Uterus (tissue), 7 donors: ENCODE data around the gene RAVER1.

DNA sequence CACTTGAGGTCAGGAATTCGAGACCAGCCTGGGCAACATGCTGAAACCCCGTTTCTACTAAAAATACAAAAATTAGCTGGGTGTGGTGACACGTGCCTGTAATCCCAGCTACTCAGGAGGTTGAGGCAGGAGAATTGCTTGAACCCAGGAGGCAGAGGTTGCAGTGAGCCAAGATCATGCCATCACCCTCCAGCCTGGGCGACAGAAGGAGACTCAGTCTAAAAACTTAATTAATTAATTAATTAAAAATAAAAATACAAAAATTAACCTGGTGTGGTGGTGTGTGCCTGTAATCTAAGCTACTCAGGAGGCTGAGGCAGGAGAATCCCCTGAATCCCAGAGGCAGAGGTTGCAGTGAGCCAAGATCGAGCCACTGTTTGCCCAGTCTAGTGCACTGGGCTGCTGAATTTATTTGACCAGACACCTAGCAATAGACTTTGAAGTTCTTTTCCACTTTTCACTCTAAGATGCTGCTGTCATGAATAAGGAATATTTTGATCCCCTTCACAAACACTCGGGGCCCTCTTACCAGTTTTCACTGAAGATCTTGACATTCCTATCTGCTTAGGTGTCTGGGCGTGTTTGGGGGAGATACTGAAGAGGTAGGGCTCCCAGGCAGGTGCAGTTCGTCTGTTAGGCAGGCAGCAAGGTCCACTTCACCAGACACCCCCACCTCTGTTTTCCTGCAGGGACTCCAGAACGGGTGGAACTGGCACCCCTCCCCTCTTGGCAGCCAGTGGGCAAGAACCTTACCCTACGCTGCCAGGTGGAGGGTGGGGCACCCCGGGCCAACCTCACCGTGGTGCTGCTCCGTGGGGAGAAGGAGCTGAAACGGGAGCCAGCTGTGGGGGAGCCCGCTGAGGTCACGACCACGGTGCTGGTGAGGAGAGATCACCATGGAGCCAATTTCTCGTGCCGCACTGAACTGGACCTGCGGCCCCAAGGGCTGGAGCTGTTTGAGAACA is 3.7 kb upstream of the ICAM4 start:
- PRO-cap, 4 experiments = no peak in any of the 4 experiments
- RAMPAGE, long total RNA, 2 experiments = no peak in any of the 2 experiments
- RRBS = no CpG with 5 or more reads among the region's 20 CpGs

- PRO-cap, 4 experiments = no peak in any of the 4 experiments
- RAMPAGE, long total RNA, 2 experiments = no peak in any of the 2 experiments
- RRBS = 100% methylated on average over 1 of the region's 6 CpGs
Observed at GRCh38 chr19:10309829-10310161, 6.0 kb downstream of the FDX2 start.

GRCh38 chr19:10316892-10317905 is 1.4 kb upstream of the FDX2 start:
- PRO-cap, 4 experiments = no peak in any of the 4 experiments
- RAMPAGE, long total RNA, 2 experiments = no peak in any of the 2 experiments
- RRBS = 71% methylated on average over 10 of the region's 34 CpGs

DNA sequence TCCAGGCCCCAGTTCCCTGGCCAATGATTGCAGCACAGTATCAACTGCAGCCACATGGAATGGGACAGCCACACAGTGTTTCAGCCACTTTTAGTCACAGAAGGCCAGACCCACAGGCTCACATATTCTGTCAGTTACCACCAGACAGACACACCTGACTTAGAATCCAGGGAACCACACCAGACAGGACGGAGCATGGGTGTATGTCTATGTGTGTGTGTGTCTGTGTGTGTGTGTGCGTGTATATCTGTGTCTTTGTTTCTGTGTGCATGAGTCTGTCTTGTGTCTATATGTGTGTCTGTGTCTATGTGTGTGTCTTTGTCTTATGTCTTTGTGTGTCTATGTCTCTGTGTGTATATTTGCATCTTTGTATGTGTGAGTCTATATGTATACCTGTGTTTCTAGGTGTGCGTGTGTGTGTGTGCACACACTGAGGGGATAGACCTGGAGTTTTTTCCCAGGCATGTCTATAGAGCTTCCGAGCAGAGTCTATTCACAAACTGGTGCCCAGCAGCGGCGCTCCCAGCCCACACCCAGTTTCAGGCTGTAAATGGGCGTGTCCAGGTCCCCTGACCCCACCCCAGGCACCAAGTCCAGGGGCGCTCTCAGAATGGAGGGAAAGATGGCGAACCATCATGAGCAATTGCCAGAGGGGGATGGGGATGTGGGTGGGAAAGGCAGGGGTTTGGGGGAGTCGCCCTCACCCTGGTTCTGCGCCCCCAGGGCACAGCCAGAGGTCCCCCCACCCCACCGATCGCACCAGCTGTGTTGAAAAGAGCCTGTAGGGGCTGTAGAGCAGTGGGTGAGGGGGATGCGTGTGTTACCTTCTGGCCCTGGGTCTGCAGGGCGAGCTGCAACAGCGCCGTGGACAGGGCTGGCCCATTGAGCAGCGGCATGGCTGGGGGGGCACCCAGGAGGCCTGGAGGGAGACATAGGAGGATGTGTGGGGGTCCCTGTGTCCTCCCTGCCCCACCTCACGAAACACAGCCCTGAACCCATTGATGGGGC is 6.3 kb upstream of the FDX2 start:
- PRO-cap, 4 experiments = no peak in any of the 4 experiments
- RAMPAGE, long total RNA, 2 experiments = no peak in any of the 2 experiments
- RRBS = no CpG with 5 or more reads among the region's 19 CpGs

DNA sequence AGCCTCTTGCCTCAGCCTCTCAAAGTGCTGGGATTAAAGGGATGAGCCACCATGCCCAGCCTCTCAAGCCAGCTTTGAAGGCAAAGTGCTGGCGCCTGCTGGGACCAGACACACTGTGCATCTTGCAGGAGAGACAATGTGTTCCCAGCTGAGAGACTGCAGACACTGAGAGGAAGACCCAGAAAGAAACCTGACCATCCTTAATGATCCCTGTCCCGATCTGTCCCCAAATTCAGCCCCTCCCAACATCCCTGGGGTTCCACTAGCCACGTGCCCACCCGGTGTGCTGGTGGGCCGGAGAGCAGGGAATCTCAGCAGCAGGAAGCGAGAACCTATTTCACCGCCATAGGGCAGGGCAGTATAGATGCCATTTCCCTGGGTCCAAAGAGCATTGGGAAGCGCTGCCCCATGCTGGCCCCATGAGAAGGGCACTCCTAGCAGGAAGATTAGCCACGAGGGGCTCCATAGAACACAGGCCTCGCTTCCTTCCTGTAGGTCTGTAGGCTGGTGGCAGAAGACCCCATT is 1.0 kb downstream of the RAVER1 start:
- PRO-cap, 4 experiments = no peak in any of the 4 experiments
- RAMPAGE, long total RNA, 2 experiments = no peak in any of the 2 experiments
- RRBS = no CpG with 5 or more reads among the region's 10 CpGs

DNA sequence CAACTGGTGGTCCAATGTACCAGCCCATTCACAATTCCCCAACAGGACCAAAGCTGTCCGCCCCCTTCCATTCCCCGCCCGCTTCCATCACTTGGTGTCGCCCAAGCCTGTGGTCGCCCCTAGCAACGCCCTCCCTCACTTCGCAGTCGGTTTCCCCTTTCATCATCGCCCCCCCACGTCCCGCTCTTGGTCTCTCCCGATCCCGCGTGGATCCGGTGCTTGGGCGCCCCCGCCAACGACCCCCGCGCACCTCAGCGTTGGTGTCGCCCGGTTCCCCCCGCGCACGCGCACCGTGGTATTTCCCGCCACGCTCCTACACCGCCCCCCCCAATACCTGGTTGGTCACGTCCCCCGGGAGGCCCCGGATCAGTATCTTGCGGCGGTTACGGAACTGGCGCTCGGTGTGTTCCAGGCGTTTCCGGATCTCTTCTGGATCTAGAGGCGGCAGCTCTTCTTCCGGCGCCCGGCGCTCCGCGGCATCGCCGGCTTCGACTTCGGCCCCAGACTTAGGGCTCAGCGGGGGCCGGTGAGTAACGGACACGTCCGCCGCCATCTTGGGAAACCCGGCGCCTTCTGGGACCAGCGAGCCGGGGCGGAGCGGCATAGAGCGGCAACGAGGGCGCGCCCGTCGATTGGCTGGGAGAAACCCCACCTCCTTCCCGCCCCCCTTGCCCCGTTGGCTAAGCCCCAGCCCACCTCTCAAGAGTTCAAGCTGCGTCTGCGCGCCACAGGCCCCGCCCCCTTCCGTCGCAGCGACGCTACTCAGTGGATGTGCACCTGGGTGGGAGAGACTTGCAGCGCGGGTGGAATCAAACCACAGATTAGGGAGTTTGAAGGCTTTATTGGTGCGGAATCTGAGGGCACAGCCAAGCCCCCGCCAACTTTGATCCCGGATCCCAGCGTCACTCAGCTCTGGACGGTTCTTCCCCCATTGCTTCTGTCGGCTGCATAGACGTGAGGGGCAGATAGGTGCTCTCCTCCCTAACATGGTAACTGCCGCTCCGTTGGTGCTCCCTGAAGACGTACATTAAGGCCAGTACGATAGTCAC is at the start of gene RAVER1:
RAVER1 (minus strand) TSS at position 575 of the 1,049 bp plus-strand sequence.
- PRO-cap, 4 experiments = peak in 4 of 4 experiments; most common plus-strand start position 755 of the sequence (in 3); most common minus-strand start position 575 of the sequence (in 4)
- RAMPAGE, long total RNA, 2 experiments = start-site peak on the minus strand in 1 of 2 experiments, centred at position 564 of the sequence, 23 to 49 reads per replicate
- RRBS = 2% methylated on average over 31 of the region's 93 CpGs

GRCh38 chr19:10389567-10390286 is 9.4 kb upstream of the TYK2 start:
- PRO-cap, 4 experiments = no peak in any of the 4 experiments
- RAMPAGE, long total RNA, 2 experiments = no peak in any of the 2 experiments
- RRBS = no CpG with 5 or more reads among the region's 17 CpGs

- PRO-cap, 4 experiments = no peak in any of the 4 experiments
- RAMPAGE, long total RNA, 2 experiments = start-site peak on the plus strand in 1 of 2 experiments, at chr19:10450553-10450877 at its widest, 5 reads per replicate
- RRBS = no CpG with 5 or more reads among the region's 30 CpGs
Observed at GRCh38 chr19:10450418-10451406, 30.4 kb downstream of the PDE4A start.

- PRO-cap, 4 experiments = peak in 4 of 4 experiments; most common plus-strand start chr19:10479179 (in 3)
- RAMPAGE, long total RNA, 2 experiments = no peak in any of the 2 experiments
- RRBS = no CpG with 5 or more reads among the region's 53 CpGs
Observed at GRCh38 chr19:10478321-10479585, 24.4 kb downstream of the KEAP1 start.

DNA sequence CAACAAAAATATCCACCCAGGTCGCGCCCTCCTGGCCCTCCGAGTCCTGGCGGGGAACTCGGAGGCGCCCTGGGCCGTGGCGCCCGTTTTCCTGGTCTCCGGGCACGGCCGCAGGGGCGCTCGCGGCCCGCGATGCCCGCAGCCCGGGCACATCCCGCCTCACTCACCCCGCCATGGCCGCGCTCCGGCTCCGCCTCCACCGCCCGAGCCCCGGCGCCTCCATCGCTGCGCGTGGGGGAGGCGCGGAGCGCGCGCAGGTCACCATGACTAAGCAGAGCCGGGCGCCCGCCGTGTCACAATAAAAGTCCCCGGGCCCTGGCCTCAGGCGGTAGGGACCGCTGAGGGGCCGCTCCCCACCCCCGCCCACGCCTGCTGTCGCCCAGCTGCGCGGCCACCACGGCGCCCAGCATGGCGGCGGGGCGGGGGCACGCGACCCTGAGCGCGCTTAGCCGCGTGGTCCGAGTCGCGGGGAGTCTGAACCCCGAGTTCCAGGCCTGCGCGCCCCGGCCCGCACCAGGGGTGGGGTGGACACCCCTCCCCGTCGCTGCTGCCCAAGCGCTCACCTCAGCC is 541 bp downstream of the KEAP1 start:
- PRO-cap, 4 experiments = peak in 4 of 4 experiments; most common plus-strand start position 301 of the sequence (in 2); most common minus-strand start position 165 of the sequence (in 2)
- RAMPAGE, long total RNA, 2 experiments = no peak in any of the 2 experiments
- RRBS = 2% methylated on average over 32 of the region's 72 CpGs

DNA sequence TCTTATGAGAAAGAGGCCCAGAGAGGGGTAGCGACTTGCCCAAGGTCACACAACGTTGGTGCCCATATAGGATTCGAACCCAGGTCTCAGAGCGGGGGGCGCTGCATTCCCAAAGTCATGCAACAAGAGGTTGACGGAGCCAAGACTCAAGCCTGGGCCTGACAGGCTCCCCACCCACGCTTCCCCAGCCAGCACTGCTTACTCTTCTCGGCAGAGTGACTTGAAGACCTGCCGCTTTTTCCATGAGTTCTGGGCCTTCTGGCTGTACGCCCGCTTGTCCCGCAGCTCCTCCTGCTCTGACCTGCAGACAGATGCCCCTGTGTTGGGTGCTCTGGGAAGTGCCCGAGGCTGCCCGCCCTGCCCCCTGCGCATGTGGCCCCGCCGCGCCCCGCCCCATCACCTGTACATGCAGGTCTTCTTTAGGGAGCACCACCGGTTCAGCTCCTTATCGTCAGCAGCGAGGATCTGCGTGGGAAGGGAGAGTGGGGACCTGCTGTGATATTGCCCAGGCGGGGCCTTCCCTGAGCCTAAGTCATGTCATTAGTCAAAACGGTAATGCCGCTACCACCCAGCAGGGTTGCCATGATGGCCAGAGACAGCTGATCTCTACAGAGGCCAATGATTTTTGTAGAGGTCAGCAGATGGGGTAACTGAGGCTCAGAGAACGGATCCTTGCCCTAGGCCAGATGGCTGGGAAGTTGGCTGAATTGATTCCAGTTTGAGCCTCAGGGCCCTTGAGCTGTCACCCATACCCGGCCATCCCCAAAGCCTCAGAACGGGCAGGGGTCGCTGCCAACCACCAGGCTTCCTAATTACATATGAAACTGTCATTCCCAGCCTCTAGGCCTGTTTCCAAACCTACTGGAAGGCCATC is 10.7 kb downstream of the KRI1 start:
- PRO-cap, 4 experiments = no peak in any of the 4 experiments
- RAMPAGE, long total RNA, 2 experiments = no peak in any of the 2 experiments
- RRBS = no CpG with 5 or more reads among the region's 30 CpGs

DNA sequence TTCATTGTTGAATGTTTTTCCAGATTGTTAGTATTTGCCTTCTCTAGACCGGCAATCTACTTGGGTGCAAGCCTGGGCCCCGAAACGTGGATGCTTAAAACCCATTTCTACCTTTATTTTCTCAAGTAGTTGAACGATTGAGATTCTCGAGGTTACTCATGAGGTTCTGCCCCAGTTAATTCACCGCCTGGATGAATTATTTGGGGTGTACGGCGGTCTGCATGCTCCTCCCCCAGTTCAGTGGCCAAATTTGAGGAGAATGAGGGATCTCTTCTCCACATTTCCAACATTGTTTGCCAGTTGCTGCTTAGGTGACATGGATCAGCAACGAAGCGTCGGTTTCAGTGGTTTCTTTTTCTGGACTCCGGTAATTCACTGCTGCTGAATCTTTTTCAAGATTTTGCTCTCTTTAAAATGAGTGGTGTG is 1.1 kb downstream of the ILF3 start:
- PRO-cap, 4 experiments = peak in 2 of 4 experiments; most common minus-strand start position 366 of the sequence (in 2)
- RAMPAGE, long total RNA, 2 experiments = no peak in any of the 2 experiments
- RRBS = no CpG with 5 or more reads among the region's 12 CpGs

GRCh38 chr19:10671224-10671780 is 17.2 kb downstream of the ILF3 start:
- PRO-cap, 4 experiments = no peak in any of the 4 experiments
- RAMPAGE, long total RNA, 2 experiments = no peak in any of the 2 experiments
- RRBS = no CpG with 5 or more reads among the region's 8 CpGs

- PRO-cap, 4 experiments = no peak in any of the 4 experiments
- RAMPAGE, long total RNA, 2 experiments = no peak in any of the 2 experiments
- RRBS = no CpG with 5 or more reads among the region's 19 CpGs
Observed at GRCh38 chr19:10691440-10692327, 9.6 kb upstream of the QTRT1 start.

DNA sequence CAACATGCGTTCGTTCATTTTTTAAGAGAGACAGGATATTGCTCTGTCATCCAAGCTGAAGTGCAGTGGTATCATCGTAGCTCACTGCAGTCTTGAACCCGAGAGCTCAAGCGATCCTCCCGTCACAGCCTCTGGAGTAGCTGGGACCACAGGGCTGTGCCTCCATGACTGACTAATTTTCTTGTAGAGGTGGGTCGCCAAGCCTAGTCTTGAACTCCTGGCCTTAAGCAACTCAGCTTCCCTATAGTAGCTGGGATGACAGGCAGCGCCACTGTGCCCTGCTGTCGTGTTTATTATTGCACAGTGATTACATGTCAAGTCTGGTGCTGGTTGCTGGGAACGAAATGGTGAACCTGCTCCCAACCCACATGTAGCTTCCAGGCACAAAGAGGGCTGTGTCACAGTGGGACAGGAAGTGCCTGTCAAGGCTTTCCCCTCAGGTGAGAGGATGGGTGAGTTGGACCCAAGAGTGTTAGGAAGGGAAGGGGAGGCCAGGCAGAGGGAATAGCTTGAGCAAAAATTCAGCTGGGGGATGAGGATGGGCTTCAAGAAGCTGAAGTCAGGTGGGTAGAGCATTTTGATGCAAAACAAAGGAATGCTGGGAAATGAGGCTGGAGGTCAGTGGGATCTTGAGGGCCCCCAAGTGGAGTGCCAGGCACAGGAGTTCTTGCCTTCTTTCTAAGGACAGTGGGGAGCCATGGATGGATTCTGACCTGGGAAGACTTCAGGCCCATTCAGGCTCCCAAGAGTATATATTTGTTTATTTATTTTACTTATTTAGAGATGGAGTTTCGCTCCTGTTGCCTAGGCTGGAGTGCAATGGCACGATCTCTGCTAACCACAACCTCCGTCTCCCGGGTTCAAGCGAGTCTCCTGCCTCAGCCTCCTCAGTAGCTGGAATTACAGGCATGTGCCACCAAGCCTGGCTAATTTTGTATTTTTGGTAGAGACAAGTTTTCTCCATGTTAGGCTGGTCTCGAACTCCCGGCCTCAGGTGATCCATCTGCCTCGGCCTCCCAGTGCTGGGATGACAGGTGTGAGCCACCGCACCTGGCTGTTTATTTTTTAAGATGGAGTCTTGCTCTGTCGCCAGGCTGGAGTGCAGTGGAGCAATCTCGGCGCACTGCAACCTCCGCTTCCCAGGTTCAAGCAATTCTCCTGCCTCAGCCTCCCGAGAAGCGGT is 8.4 kb upstream of the QTRT1 start:
- PRO-cap, 4 experiments = no peak in any of the 4 experiments
- RAMPAGE, long total RNA, 2 experiments = no peak in any of the 2 experiments
- RRBS = no CpG with 5 or more reads among the region's 25 CpGs

GRCh38 chr19:10784121-10784748 is 51.8 kb downstream of the TMED1 start:
- PRO-cap, 4 experiments = no peak in any of the 4 experiments
- RAMPAGE, long total RNA, 2 experiments = no peak in any of the 2 experiments
- RRBS = no CpG with 5 or more reads among the region's 14 CpGs

- PRO-cap, 4 experiments = no peak in any of the 4 experiments
- RAMPAGE, long total RNA, 2 experiments = start-site peak on the plus strand in 1 of 2 experiments, at chr19:10795686-10796477 at its widest, 26 reads per replicate
- RRBS = 85% methylated on average over 5 of the region's 29 CpGs
Observed at GRCh38 chr19:10795728-10796781, 40.0 kb downstream of the TMED1 start.

GRCh38 chr19:10812020-10812583 is 23.9 kb downstream of the TMED1 start:
- PRO-cap, 4 experiments = no peak in any of the 4 experiments
- RAMPAGE, long total RNA, 2 experiments = start-site peak on the plus strand in 1 of 2 experiments, at chr19:10812207-10812372 at its widest, 21 reads per replicate
- RRBS = no CpG with 5 or more reads among the region's 22 CpGs

DNA sequence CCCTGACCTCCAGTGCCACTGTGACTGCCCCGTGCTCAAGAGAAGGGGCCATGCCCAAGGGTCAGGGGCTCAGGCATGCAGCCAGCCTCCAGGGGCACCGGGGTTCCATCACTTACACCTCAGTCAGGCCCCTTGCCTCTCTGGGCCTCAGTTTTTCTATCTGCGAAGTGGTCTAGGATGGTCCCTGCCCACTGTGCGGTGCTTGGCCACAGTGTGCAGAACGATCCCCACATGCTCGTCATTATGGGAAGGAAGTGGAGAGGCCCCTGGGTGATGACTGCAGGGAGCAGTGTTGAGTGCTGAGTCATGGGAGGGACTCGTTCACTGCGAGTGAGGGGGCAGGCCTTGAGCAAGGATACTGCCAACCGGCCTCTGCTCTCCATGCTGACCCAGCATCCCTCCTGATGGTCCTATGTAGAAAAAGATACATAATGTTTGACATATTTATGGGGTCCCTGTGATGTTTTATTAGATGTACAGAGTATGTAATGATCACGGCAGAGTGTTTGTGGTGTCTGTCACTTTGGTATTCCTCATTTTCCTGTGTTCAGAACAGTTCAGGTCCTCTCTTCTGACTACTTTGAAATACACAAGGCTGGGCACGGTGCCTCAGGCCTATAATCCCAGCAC is 22.9 kb downstream of the TMED1 start:
- PRO-cap, 4 experiments = peak in 2 of 4 experiments; most common plus-strand start position 324 of the sequence (in 2); most common minus-strand start position 243 of the sequence (in 1)
- RAMPAGE, long total RNA, 2 experiments = no peak in any of the 2 experiments
- RRBS = no CpG with 5 or more reads among the region's 11 CpGs

DNA sequence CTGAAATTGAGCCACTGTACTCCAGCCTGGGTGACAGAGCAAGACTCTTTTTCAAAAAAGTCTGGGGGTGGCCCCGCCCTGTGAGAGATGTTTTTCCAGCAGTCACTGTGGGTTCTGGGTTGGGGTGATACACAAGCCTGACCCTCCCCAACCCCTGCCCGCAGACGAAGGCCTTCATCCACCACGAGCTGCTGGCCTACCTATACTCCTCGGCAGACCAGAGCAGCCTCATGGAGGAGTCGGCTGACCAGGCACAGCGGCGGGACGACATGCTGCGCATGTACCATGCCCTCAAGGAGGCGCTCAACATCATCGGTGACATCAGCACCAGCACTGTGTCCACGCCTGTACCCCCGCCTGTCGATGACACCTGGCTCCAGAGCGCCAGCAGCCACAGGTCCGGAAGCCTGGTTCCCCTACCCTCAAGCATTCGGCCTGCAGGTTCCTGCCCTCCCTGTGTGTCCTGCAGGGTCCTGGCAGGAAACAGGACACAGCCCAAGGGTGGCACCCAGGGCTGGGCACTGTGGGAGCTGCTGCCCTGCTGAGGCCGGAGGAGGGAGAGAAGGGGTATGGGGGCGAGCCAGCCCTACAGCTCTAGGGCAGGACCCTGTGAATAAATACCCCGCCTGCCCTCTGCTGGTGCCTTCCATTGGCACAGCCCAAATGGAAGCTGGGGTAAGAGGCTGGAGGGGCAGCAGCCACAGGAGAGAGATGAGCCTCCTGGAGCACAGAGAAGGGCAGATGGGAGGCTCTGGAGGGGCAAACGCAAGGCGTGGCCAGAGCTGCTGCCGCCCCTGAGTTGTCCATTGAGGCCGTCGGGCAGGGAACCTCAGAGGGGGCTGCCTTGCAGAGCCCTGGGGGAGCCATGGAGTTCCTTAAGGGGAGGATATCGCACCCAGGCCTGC is 6.9 kb downstream of the TMED1 start:
- PRO-cap, 4 experiments = no peak in any of the 4 experiments
- RAMPAGE, long total RNA, 2 experiments = start-site peak on the plus strand in 1 of 2 experiments, centred at position 229 of the sequence, 10 reads per replicate
- RRBS = no CpG with 5 or more reads among the region's 27 CpGs